Cerebellum (tissue), 5 donors: Measurements from ENCODE around the genes GSAP and MAGI2.

- PRO-cap, 3 experiments, result no peak in any of the 3 experiments
- RAMPAGE, long total RNA, result no peak
These were observed 84.5 kb downstream of the GSAP start for GRCh38 chr7:77331724-77332067.

GRCh38 chr7:77415848-77417105 lies at the start of gene GSAP:
TSS of gene GSAP (minus strand) at chr7:77416349.
- PRO-cap, 3 experiments, result no peak in any of the 3 experiments
- RAMPAGE, long total RNA, result no peak

GRCh38 chr7:77427779-77428530 lies 11.8 kb upstream of the GSAP start:
- PRO-cap, 3 experiments, result no peak in any of the 3 experiments
- RAMPAGE, long total RNA, result no peak

DNA sequence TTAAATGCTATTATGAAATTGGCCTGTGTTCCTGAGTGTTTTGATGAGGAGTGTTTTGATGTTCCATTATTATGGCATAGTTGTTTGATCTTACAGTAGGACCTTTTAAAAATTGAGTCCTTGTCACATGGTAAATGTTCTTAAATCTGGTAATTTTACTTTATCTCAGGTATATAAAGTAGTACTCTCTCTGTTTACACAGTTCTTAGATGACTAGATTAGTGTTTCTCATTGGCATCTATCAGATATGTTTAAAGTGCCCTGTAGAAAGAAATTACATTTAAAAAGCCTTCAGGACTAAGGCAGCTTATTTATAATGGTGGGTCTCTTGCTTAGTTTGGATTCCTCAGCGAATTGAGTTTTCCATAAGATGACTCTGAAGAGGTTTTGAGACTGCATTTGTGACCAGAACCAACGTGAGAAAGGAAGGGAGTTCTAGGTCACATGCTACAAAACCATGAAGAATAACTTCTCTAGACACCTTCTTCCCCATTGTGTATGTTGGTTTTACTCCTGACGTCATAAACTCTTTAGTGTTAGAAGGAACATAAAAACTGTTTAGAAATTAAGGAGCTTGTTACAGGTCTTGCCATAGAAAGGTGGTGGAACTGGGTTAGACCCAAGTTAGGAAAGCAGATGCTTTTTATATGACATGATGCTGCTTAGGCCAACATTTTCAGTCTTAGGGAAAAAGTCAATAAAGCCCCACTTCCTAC lies 11.0 kb downstream of the PTPN12 start:
- PRO-cap, 3 experiments, result no peak in any of the 3 experiments
- RAMPAGE, long total RNA, result no peak

DNA sequence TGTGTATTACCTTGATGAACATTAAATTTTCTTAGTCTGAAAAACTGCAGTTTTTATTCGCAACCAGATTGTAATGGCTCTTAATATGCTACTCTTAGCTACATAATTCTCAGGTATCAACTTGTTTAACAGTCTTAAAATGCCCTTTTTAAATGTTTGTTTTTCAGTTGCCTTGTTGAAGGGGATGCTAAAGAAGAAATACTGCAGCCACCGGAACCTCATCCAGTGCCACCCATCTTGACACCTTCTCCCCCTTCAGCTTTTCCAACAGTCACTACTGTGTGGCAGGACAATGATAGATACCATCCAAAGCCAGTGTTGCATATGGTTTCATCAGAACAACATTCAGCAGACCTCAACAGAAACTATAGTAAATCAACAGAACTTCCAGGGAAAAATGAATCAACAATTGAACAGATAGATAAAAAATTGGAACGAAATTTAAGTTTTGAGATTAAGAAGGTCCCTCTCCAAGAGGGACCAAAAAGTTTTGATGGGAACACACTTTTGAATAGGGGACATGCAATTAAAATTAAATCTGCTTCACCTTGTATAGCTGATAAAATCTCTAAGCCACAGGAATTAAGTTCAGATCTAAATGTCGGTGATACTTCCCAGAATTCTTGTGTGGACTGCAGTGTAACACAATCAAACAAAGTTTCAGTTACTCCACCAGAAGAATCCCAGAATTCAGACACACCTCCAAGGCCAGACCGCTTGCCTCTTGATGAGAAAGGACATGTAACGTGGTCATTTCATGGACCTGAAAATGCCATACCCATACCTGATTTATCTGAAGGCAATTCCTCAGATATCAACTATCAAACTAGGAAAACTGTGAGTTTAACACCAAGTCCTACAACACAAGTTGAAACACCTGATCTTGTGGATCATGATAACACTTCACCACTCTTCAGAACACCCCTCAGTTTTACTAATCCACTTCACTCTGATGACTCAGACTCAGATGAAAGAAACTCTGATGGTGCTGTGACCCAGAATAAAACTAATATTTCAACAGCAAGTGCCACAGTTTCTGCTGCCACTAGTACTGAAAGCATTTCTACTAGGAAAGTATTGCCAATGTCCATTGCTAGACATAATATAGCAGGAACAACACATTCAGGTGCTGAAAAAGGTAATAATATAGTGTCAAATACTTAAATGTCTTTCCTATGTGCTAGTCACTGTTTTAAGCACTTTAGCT lies 69.3 kb upstream of the RSBN1L start:
- PRO-cap, 3 experiments, result no peak in any of the 3 experiments
- RAMPAGE, long total RNA, result no peak

DNA sequence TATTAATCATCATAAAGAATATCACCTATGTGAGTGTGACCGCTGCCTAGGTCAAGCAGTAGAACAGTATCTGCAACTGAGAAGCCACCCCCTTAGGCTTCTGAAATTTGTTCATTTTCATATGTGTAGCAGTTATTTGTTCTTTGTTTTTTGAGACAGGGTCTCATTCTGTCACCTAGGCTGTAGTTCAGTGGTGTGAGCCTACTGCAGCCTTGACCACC lies 54.2 kb upstream of the RSBN1L start:
- PRO-cap, 3 experiments, result no peak in any of the 3 experiments
- RAMPAGE, long total RNA, result no peak

DNA sequence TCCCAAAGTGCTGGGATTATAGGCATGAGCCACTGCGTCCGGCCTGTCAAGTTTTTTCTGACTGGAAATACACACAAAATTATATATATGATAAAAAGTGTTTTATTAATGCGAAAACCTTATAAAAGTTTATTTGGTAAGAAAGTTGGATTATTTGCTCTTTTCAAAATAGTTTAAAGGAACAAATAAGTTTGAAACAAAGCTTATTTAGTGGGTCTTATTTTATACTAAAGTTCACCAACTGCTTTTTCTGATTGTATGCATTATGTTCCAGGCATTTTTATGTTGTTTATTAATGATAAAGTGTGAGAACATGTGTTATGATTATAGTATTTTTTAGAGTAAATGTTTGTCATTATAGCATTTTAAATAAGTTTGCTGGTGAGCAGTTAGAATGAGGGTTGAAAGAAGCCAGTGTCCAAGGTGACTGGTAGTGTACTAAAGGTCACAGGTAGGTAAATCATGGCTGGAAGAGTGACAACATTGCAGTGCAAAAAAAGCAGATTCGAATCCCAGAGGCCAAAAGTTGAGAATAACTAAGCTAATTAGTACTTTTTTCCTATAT lies 43.8 kb downstream of the RSBN1L start:
- PRO-cap, 3 experiments, result no peak in any of the 3 experiments
- RAMPAGE, long total RNA, result no peak

GRCh38 chr7:77754590-77754895 lies 43.7 kb downstream of the TMEM60 start:
- PRO-cap, 3 experiments, result no peak in any of the 3 experiments
- RAMPAGE, long total RNA, result no peak

- PRO-cap, 3 experiments, result no peak in any of the 3 experiments
- RAMPAGE, long total RNA, result no peak
These were observed 719 bp downstream of the TMEM60 start for GRCh38 chr7:77797511-77797919.

GRCh38 chr7:78018450-78018821 lies 220.2 kb upstream of the TMEM60 start:
- PRO-cap, 3 experiments, result no peak in any of the 3 experiments
- RAMPAGE, long total RNA, result no peak

DNA sequence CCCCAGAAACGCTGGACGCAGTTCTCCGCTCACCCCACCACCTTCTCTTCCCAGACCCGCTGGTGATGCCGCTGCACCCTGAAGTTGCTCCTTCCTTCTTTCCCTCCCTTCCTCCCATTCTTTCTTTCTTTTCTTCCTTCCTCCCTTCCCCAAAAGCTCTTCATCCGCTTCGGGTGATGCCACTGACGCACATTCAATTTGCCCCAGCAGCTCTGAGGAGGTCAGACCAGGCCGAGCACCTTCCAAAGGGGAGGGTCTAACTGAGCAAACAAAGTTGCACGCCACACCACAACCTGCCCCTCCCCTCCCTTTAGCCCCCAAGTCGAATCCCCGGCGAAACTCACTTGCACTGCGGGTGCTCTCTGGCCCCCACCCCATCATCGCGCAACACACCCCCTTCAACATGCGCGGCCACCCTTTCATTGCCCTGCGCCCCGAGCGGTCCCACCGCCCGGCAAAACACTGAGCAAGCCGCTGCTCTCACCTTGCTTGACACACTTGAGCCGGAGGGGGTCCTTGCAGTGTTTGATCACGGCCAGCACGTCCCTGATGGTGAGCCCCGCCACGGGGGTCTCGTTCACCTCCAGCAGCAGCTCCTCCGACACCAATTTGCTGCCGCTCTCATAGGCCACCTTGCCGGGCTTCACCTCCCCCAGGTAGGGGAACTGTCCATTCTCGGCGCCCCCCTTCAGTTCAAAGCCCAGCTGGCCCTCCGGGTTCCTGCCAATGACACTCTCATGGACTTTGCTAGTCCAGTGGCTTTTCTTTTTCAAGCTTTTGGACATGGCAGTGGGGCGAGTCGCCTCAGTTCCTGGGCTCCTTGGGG lies 718 bp downstream of the MAGI2 start:
- PRO-cap, 3 experiments, result peak in 1 of 3 experiments; most common plus-strand start position 196 of the sequence (in 1); most common minus-strand start position 195 of the sequence (in 1)
- RAMPAGE, long total RNA, result no peak

DNA sequence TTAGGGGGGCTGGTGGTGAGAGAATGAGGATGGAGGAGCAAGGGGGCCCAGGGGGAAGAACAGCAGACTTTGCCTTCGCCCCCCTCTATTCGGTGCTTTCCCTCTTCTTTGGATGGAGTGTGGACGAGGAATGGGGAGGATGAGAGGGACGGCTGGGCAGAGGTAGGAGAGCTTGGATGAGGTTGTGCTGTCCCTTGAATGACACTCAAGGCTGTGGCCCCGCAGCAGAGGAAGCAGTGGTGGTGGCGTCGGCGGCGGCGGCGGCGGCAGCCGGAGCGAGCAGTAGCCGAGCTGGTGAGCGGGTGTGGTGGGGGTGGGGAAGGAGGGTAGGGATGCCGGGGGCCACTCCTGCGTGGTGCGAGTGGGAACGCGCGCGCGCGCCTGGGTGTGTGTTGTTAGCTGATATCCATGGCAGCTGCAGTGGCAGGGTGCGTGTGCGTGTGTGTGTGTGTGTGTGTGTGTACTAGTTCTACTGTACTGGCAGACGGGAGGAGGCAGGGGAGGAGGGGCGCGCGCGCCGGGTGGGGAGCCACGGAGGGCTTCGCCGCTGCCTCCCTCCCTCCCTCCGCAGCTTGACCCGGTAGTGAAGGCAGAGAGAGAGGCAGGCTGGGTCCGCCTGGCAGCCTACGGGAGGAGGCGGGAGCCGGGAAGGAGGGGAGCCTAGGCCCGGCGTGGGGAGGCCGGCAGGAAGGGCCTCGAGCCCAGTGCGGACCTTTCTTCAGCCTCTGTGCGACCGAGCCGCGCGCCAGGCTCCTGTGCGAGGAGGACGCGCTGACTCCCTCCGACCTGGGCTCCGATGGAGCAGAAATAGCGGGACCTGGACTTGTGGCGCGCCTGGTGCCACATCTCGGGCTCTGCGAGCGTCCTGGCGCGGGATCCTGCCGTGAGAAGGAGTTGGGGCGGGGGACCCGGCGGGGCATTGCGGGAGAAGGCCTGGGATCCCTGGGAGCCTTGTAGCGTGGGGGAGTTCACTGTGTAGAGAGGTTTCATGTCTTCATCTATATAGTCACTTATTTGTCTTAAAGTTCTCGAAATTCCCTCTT lies at the start of gene MAGI2:
TSS of gene MAGI2 (minus strand) at position 306 of the 1,043 bp plus-strand sequence.
- PRO-cap, 3 experiments, result peak in 3 of 3 experiments; most common plus-strand start position 483 of the sequence (in 2); most common minus-strand start position 574 of the sequence (in 3)
- RAMPAGE, long total RNA, result start-site peak on the plus strand centred at position 254 of the sequence, 64 bp wide, 70 and 49 reads in 2 replicates; start-site peak on the plus strand centred at position 643 of the sequence, 163 bp wide, 594 and 193 reads in 2 replicates

GRCh38 chr7:80526436-80526914 lies 14.6 kb upstream of the GNAT3 start:
- PRO-cap, 3 experiments, result no peak in any of the 3 experiments
- RAMPAGE, long total RNA, result no peak

- PRO-cap, 3 experiments, result no peak in any of the 3 experiments
- RAMPAGE, long total RNA, result no peak
These were observed 41.7 kb downstream of the CD36 start for GRCh38 chr7:80680002-80680662.

DNA sequence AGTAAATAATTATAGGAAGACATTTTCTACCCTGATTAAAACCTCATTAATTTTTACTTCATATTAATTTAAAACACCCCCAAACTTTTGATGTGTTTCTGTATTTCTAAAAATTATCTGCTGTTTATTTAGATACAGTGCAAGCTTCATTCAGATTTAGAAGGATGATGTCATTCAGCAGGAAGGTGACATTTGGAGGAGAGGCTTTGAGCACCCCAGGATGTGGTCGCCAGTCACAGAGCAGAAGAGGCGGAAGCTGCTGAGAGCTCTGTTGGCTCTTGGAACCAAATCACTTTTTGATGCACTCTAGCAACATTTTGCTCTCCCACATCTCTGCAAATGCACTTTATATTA lies 233.9 kb upstream of the CACNA2D1 start:
- PRO-cap, 3 experiments, result no peak in any of the 3 experiments
- RAMPAGE, long total RNA, result no peak

DNA sequence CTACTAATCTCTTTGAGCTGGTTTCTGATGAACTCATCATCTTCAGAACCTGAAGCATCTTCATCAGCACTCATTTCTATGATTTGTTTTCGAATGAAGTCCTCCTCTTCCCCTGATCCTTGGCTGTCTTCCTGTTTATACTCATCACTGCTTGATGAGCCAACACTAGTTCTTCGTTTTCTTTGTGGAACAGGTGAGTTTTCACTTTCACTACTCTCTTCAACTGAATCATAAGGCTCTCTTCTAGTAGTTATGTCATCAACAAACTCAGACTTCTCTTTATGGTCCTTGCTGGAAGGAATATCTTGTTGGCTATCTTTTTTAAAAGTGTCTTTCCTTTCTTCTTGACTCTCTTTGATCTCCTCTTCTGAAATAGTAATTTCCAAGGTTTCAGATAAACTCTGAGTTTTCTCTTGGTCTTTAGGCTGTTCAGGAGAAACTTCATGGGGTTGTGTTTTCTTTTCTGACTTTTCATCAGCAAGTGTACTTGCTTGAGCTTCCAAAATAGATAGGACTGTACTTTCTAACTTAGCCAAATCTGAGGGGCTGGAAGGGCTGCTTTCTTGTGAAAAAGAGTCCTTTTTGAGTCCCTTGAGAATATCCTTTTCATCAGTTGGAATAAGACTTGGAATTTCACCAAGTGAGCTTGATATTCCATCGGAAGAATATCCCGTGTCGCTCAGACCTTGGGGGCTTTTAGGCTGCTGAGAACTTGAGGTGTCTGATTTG lies 206.3 kb downstream of the PCLO start:
- PRO-cap, 3 experiments, result no peak in any of the 3 experiments
- RAMPAGE, long total RNA, result no peak

GRCh38 chr7:83961268-83961960 lies 233.2 kb downstream of the SEMA3A start:
- PRO-cap, 3 experiments, result no peak in any of the 3 experiments
- RAMPAGE, long total RNA, result no peak

DNA sequence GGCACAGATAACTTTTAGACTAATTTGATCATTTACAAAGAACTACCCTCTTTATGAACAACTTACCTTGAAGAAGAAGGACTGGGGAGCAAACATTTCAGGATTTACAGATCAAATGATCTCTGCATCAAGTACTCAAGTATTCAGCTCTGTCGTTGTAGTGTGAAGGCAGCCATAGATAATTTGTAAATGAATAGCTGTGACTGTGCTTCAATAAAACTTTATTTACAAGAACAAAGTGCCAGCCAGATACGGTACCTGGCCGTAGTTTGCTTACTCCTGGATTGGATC lies 388.1 kb upstream of the SEMA3A start:
- PRO-cap, 3 experiments, result no peak in any of the 3 experiments
- RAMPAGE, long total RNA, result no peak

GRCh38 chr7:84701839-84702411 lies 484.9 kb downstream of the SEMA3D start:
- PRO-cap, 3 experiments, result no peak in any of the 3 experiments
- RAMPAGE, long total RNA, result no peak

DNA sequence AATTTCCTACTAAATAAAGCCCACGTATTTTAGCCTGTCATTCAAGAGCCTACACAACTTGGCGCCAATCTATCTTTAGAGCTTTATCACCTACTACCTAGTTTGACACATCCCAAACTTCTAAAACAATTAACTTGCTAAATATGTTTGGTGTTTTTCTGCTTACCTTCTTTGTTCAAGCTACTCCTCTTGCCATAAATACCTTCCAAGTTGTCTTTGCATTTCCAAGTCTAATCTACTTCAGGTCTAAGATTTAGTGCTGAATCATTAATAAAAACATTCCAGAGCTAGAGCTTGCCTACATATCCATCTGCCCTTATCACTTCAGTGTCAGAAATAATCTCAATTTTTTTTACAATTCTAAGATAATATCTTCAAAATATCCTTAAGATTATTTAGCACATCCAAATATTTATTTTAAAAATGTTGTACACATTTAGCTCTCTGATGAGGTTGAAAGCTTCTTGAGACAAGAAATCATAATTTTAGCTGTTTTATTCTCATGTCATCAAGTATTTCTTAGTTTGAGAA lies 466.4 kb downstream of the SEMA3D start:
- PRO-cap, 3 experiments, result no peak in any of the 3 experiments
- RAMPAGE, long total RNA, result no peak